Diencephalon (tissue), 2 donors: ENCODE measurements around the genes TMEM92 and ACSF2.

GRCh38 chr17:50169907-50170339 is 4.1 kb downstream of the SGCA start:
- RAMPAGE, long total RNA, result no peak

- RAMPAGE, long total RNA, result no peak
Measured at GRCh38 chr17:50206873-50207281, 5.4 kb upstream of the COL1A1 start.

GRCh38 chr17:50208858-50209085 is 7.3 kb upstream of the COL1A1 start:
- RAMPAGE, long total RNA, result no peak

GRCh38 chr17:50259707-50260128 is 14.5 kb upstream of the TMEM92 start:
- RAMPAGE, long total RNA, result no peak

- RAMPAGE, long total RNA, result no peak
Measured at GRCh38 chr17:50274227-50275010, at the start of gene TMEM92. Gene TMEM92 (plus strand): TSS chr17:50274466.

GRCh38 chr17:50287351-50287768 is 13.1 kb downstream of the TMEM92 start:
- RAMPAGE, long total RNA, result no peak

DNA sequence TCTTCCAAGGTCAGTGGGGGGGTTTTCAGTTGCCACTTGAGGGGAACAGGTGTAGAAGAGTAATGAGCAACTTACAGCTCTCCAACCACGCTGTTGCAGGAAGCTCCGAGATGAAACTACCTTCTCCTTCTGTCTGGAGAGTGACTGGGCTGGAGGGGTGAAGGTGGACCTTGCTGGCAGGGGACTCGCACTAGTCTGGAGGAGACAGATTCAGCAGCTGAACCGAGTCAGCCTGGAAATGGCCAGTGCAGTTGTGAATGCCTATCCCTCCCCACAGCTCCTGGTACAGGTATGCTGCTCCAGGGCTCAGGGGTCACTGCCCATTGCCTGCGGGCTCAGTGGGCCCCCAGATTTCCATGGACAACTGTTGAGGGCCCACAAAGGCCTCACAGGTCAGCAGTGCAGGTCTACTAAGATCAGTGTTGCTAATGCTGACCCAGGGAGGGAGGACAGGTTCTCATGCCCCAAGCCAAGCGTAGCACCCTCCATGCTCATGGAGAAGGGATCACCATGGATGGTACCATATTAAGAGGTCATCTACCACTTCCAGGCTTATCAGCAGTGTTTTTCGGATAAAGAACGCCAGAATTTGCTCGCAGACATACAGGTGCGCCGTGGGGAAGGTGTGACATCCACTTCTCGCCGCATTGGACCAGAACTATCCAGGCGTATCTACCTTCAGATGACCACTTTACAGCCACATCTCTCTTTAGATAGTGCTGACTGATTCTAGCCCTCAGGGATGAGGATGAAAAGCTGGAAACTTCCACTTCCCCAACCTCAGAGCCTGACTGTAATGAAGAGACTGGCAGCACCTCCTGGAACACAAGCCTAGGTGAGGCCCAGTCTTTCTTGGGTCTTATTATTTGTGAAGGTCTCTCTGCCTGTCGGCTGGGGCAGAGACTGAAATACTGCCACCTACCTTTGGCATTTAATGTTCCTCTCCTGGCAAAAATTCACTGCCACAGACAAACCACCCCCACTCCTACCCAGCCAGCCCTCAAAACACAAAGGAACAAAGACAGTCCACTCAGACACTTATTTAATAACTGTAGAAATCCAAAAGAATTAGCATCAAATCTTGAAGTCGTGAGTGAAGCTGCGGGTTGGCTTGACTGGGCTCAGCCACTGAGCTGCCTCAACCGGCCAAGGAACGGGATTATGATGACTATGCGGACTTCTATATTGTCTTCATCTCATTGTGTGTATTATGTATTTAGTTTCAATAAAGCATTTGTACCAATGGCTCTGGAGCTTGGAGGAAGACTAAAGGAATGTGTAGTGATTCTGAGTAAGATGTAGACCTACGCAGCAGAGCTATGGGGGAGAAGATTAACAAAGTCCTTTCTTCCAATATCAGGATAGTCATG is 7.7 kb downstream of the EME1 start:
- RAMPAGE, long total RNA, result no peak

DNA sequence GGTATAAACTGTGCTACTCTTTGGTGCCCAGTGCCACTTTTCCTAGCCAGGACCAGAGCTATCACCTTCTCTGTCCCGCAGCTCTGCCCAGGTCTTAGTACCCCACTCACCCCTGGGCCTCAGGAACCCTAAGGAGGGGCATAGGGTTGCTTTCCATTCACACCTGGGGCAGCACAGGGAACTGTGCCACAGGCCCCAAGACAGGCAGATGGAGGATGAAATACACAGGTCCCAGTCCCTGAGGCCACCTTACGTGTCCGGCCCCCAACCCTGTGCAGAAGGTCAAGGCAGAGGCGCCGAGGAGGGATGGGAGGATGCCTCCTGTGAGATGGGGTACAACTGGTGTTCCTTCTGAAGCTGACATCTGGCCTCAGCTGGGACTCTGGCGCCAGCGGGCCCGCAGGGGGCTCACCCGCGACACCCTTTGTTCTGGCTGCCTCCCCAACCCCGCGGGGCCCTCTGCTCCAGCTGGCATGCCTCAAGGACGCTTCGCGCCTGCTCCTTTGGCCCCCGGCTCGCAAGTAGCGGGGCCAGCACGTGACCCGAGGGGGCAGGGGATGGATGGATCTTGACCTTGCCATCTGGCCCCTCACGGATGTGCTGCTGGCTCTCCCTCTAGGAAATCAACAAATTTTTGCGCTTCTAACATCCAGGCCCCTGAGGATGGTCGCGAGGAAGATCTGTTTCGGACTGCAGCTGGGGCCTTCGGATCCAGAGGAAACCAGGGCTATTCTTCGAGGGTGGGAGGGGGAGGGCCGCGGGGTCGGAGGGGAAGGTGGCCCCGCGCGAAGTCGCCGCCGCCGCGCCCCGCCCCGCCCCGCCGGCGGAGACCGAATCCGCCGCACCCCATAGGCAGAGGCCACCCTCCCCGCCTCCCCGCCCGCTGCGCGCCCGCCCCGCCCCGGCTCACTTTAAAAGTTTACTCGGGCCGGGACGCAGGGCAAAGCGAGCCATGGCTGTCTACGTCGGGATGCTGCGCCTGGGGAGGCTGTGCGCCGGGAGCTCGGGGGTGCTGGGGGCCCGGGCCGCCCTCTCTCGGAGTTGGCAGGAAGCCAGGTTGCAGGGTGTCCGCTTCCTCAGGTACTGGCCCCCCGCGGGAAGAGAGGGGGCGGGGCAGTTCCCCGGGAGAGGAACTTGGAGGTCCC is at the start of gene ACSF2:
Gene ACSF2 (plus strand): TSS at position 909 of the 1,145 bp plus-strand sequence.
- RAMPAGE, long total RNA, result no peak

- RAMPAGE, long total RNA, result no peak
Measured at GRCh38 chr17:50464730-50465776, 3.6 kb downstream of the CHAD start.

DNA sequence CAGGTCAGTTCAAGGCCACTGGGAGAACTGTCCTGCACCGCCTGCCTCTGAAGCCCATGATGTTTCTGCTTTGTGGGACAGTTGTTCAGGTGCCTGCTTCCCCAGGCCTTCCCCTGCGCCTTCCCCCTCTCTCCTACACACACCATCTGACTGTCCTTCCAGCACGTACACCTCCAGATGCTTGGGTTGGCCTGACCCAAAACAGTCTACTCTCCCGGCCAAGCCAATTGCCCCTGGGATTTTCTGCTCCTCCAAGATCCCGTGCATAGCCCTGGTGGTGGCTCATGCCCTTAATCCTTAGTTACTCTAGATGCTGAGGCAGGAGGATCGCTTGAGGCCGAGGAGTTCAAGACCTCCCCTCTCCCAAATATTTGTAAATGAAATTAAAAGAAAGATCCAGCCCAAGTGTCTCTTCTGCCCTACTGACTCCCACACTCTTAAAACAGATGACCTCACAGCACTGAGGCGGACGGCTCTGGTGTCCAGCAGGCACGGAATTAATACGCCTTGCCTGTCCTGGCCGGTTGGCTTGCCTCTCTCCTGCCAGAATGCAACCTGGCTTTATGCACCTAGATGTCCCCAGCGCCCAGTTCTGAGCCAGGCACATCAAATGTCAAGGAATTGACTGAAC is 556 bp upstream of the RSAD1 start:
- RAMPAGE, long total RNA, result no peak

- RAMPAGE, long total RNA, result no peak
Measured at GRCh38 chr17:50511014-50511363, 2.8 kb downstream of the MYCBPAP start.

DNA sequence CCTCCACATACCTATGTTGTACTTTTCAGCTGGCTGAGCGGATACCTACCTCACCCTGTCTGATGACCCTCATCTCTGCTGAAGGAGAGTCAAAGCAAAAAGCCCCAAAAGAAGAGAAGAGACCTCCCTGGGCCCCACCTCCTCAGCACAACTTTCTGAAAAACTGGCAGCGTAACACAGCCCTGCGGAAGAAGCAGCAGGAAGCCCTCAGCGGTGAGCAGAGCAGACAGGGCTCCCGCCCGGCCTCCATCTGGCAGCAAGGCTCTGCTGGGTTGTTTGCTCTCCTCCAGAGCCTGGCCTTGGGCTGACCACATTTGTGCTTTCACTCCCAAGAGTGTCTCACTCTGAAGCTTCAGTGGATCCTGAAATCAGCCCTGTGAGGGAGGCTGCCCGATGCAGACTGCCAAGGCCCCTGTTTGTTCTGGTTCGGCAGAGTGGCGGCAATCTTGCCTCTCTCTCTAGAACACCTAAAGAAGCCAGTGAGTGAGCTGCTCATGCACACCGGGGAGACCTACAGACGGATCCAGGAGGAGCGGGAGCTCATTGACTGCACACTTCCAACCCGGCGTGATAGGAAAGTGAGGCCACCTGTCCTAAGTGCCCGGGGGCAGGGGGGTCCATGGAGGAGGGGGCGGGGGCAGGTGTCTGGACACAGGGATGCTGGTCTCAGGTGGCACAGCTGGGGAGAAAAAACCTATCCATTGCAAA is 10.4 kb downstream of the MYCBPAP start:
- RAMPAGE, long total RNA, result no peak

DNA sequence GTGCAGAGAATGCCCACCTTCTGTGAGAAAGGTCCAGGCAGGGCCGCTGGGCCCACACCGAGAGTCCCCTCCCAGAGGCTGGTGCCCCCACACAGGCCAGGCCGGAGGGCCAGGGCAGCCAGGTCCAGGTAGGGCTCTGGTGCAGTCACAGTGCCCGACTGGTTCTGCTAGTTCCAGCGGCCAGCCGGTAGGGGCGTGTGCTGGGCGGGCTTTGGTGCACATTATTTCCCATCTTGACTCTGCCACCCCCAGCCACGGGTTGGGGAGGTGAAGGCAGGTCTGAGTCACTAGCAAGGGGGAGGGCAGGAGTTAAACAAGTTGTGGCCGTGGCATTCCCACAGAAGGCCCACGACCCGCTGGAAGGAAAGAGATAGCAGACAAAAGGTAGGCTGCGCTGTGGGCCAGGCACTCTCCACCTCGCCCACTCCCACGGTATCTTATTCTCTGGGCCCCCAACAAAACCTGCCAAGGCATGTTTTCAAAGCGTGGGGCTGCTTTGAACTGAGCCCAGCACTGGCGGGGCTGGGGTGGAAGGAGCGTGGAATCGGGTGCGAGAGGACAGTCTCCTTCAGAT is 1.8 kb downstream of the EPN3 start:
- RAMPAGE, long total RNA, result no peak

GRCh38 chr17:50625936-50626700 is 8.6 kb upstream of the ABCC3 start:
- RAMPAGE, long total RNA, result no peak

GRCh38 chr17:50637392-50638332 is 3.0 kb downstream of the ABCC3 start:
- RAMPAGE, long total RNA, result no peak

GRCh38 chr17:50657575-50658320 is 23.1 kb downstream of the ABCC3 start:
- RAMPAGE, long total RNA, result no peak

DNA sequence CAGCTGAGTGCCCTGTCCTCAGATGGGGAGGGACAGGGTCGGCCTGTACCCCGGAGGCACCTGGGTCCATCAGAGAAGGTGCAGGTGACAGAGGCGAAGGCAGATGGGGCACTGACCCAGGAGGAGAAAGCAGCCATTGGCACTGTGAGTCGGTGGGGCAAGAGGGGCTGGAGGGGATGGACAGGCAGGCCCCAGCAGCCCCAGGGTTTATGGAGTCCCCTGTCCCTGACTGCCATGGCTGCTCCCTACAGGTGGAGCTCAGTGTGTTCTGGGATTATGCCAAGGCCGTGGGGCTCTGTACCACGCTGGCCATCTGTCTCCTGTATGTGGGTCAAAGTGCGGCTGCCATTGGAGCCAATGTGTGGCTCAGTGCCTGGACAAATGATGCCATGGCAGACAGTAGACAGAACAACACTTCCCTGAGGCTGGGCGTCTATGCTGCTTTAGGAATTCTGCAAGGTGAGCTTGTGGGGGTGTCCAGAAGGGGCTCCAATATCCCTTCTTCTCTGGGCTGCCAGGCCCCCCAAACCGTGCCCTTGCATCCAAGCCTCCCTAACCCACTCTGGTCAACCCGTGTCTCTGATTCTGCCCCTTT is 32.0 kb downstream of the ANKRD40 start:
- RAMPAGE, long total RNA, result no peak

DNA sequence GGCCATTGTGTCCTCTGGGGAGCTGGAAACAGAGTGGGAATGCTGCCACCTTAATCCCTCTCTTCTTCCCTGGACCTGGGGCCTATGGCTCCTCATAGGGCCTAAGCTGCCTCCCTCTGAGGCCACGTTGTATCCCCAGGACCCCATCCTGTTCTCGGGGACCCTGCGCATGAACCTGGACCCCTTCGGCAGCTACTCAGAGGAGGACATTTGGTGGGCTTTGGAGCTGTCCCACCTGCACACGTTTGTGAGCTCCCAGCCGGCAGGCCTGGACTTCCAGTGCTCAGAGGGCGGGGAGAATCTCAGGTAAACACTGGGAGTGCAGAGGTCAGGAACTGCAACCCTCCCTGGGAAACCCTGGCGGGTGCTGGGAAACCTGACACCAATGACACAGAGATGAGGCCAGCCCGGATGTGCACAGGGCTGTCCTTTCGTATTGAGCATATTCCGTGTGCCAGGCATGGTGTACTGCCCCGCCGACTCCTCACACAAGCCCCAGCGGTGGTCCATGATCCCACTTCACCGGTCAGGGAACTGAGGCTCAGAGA is 23.1 kb downstream of the ANKRD40 start:
- RAMPAGE, long total RNA, result no peak

GRCh38 chr17:50695312-50696282 is 12.1 kb downstream of the ANKRD40 start:
- RAMPAGE, long total RNA, result no peak

- RAMPAGE, long total RNA, result no peak
Measured at GRCh38 chr17:50766133-50767321, 791 bp downstream of the ANKRD40CL start.